Umbilical cord (tissue), 2 donors: Measurements from ENCODE around the gene NSUN6.

GRCh38 chr10:17115100-17115563 lies 14.5 kb downstream of the CUBN start:
- RAMPAGE, long total RNA, result no peak

DNA sequence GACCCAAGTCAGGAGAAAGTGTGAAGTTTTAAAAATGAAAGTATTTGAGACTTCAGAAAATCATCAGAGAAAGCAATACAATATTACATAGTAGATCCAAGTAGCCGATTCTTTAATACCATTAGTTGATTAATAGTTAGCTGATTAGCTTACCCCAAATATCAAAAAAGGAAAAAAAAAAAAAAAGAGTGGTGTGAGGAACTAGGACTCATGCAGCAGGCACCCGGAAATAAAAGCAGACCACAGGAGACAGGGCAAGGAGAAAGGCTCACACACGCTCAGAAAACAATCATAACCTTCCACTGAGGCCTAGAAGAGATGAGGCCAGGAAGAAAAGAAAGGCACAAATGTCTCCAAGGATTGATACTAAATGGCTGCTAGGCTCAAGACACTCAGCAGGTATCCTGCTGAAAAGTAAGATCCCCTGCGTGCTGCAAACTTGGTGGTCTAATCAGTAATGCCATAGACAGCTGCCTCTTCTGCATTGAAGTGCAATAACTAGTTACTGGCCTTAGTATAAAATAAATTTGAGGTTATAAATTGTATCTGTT lies 25.9 kb downstream of the TRDMT1 start:
- RAMPAGE, long total RNA, result no peak

GRCh38 chr10:17214687-17215695 lies 13.1 kb upstream of the VIM start:
- RAMPAGE, long total RNA, result no peak

GRCh38 chr10:17428167-17429138 lies 25.9 kb downstream of the ST8SIA6 start:
- RAMPAGE, long total RNA, result no peak

- RAMPAGE, long total RNA, result no peak
Observed at GRCh38 chr10:17472800-17473244, 18.4 kb upstream of the ST8SIA6 start.

DNA sequence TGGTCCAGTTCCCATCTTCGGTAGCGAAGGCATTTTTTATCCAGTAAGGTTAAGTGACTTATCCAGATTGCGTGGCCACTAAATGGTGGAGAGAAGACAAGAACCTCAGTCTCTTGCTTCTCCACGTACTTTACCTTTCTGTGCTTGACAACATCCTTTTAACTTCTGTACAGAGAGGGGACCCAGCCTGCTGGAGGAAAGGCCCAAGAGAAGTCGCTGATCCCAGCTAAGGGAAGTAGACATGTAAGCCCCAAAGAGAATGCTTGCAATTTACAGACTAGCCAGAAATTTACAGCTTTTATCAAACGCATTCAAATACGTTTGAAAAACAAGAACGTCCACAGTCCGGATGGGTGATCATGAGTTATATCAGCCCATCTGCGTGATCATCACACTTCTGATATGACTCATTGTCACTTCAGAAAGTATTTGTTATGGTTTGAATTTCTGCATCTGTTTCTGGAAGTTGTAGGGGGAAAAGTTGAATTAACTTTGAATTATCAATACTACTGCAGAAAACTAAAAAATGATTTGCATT lies 56.8 kb upstream of the ST8SIA6 start:
- RAMPAGE, long total RNA, result no peak

DNA sequence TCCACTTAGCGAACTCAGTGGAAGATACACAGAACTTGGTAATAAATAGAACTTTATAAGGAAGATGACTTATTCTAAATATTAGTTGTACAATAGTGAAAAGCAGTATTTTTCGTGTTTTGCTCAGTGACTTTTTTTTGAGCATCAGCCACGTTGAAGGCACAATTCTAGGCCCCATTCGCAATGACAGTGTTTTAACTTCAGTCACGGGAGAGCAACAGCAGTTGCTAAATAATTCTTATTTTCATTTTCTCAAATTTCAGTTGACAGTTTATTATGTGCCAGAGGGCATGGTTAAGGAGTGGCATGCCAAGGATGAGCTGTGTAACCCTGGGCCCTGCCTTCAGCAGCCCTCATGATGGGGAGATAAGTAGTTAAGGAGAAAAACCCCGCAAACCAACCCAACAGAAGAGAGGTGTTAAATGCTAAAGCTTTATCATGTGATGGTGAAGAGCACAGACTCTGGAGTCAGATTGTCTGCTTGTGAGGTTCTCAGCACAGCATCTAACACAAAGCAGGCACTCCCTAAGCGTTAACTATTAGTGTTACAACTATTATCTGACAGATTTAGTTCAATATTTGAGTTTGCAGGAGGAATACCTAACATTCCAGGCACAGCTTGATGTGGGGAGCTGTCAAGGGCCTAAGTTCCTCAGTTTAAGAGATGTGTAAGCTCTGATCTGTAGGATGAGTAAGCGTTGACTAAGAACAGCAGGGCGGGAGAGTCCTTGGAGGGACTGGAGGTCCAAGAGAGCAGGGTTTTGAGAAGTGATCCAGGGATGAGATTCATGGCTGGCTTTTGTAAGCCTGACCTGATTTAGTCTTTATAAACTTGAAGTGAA lies 29.6 kb downstream of the STAM start:
- RAMPAGE, long total RNA, result no peak

- RAMPAGE, long total RNA, result no peak
Observed at GRCh38 chr10:17771153-17771591, 19.2 kb downstream of the TMEM236 start.

DNA sequence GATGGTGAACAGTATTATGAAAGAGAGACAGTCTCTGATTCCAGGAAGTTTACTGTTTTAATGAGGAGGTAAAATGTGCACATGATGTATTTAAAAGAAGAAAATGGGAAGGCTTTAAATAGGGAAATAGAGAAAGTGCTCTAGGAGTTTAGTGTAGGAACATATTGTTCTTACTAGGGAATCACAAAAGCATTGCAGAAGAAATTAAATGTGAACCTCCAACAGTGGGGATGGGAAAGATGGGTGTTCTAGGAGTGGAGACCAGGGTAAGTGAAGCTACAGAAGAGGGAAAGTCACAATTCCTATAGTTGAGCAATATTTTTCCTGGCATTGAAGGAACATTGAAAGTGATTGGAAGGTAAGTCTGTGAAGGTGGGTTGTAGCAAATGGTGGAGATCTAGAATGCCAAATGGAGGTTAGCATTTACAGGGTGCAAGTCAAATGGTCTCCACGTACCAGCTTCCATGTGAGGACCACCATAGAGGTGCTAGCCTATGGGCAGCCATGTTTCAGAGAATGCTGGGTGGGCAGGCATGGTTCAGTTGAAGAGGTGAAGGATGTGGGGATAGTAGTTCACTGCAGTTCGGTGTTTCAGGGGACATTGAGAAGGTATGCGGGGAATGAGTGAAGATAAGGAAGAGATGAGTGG lies 36.2 kb downstream of the CACNB2 start:
- RAMPAGE, long total RNA, result no peak

GRCh38 chr10:18260247-18260962 lies 120.2 kb downstream of the CACNB2 start:
- RAMPAGE, long total RNA, result no peak

- RAMPAGE, long total RNA, result no peak
Observed at GRCh38 chr10:18445673-18446559, 205.5 kb downstream of the NSUN6 start.

DNA sequence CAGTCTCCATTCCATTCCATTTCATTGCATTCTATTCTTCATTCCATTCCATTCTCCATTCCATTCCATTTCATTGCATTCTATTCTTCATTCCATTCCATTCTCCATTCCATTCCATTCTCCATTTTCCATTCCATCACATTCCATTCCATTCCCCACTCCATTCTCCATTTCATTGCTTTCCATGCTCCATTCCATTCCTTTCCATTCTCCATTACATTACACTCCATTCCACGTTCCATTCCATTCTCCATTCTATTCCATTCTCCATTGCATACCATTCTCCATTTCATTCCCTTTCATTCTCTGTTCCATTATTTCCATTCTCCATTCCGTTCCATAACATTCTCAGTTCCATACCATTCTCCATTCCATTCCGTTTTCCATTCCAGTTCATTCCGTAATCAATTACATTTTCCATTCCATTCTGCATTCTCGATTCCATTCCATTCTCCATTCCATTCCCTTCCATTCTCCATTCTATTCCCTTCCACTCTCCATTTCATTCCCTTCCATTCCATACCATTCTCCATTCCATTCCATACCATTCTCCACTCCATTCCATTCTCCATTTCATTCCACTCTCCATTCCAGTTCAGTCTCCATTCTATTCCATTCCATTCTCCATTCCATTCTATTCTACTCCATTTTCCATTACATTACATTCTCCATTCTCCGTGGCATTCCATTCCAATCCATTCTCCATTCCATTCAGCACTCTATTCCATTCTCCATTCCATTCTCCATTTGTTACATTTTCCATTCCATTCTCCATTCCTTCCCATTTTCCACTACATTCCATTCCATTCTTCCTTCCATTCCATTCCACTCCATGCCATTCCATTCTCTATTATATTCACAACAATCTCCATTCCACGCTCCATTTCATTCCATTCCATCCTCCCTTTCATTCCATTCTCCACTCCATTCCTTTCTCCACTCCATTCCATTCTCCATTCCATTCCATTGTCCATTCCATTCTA lies 86.2 kb downstream of the NSUN6 start:
- RAMPAGE, long total RNA, result no peak

DNA sequence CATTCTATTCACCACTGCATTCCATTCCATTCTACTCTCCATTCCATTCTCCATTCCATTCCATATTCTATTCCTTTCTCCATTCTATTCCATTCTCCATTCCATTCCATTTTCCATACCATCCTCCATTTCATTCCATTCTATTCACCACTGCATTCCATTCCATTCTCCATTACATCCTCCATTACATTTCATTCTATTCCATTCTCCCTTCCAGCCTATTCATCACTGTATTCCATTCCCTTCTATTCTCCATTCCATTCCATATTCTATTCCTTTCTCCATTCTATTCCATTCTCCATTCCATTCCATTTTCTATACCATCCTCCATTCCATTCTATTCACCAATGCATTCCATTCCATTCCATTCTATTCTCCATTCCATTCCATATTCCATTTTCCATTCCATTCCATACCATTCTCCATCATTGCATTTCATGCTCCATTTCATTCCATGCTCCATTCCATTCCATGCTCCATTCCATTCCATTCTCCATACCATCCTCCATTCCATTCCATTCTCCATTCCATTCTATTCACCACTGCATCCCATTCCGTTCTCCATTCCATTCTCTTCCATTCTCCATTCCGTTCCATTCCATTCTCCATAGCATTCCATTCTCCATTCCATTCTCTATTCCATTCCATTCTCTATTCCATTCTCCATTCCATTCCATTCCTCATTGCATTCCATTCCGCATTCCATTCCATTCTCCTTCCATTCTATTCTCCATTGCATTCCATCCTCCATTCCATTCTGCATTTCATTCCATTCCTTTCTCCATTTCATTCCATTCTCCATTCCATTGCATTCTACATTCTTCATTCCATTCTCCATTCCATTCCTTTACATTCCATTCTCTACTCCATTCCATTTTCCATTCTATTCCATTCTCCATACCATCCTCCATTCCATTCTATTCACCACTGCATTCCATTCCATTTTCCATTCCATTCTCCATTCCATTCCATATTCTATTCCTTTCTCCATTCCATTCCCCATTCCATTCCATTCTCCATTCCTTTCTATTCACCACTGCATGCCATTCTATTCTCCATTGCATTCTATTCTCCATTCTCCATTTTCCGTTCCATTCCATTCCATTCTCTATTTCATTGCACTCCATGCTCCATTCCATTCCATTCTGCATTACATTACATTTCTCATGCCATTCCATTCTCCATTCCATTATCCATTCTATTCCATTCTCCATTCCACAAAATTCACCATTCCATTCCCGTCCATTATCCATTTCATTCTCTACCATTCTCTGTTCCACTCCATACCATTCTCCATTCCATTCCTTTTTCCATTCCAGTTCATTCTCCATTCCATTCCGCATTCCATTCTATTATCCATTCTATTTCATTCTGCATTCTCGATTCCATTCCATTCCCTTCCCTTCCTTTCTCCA lies 83.9 kb downstream of the NSUN6 start:
- RAMPAGE, long total RNA, result no peak

DNA sequence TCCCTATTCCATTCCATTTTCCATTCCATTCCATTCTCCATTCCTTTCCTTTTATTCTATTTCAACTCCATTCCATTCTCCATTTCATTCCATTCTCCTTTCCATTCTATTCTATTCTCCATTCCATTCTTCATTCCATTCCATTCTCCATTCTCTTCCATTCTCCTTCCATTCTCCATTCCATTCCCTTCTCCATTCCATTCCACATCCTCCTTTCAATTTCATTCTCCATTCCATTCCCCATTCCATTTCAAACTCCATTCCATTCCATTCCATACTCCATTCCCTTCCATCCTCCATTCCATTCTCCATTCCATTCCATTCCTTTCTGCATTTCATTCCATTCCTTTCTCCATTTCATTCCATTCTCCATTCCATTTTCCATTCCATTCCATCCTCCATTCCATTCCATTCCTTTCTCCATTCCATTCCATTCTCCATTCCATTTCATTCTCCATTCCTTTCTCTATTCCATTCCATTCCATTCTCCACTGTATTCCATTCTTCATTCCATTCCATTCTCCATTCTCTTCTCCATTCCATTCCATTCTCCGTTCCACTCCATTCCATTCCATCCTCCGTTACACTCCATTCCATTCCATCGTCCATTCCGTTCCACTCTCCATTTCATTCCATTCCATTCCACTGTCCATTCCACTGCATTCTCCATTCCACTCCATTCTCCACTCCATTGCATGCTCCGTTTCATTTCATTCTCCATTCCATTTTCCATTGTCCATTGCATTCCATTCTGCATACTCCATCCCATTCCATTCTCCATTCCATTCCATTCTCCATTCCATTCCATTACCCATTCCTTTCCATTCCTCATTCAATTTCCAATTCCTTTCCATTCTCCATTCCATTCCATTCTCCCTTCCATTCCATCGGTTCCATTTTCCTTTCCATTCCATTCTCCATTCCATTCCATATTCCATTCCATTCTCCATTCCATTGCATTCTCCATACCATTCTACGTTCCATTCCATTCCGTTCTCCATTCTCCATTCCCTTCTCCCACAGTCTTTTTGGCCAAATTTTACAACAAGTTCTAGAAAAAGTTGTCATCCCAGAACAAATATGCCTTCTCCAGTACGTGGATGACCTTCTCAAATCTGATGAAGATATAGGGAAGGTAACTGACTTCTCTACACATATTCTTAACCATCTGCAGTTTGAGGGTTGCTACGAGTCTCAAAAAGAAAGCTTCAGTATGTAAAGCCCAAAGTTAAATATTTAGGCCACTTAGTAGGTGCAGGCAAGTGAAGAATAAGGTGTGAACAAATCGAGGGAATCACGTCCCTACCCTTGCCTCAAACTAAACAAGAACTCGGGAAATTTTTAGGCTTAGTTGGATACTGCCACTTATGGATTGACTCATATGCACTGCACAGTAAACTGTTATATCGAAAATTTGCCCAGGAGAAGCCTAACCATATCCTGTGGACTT lies 78.3 kb downstream of the NSUN6 start:
- RAMPAGE, long total RNA, result no peak

DNA sequence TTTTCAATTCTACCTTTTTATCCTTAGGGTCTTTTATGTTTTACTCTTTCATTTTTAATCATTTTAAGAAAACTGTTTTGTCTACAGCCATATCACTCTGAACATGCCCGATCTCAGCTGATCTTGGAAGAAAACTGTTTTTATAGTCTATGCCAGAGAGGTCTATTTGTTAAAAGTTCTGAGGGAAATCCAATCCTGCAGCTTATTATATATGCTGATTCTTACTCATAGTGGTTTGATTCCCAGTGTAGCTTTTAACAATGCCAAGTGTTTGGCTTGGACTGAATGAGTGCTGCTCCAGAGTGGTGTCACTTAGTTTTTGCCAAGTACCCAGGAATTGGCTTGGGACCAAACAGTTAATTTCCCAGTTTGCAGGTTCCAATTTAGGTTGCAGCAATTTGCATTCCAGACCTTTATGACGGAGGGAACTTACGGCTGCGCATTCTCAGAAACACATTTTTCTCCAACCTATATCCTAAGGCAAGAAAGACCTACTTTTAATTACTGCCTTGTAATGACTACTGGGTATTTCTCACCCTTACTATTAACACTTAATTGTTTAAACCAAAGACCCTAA lies 32.4 kb downstream of the NSUN6 start:
- RAMPAGE, long total RNA, result no peak

DNA sequence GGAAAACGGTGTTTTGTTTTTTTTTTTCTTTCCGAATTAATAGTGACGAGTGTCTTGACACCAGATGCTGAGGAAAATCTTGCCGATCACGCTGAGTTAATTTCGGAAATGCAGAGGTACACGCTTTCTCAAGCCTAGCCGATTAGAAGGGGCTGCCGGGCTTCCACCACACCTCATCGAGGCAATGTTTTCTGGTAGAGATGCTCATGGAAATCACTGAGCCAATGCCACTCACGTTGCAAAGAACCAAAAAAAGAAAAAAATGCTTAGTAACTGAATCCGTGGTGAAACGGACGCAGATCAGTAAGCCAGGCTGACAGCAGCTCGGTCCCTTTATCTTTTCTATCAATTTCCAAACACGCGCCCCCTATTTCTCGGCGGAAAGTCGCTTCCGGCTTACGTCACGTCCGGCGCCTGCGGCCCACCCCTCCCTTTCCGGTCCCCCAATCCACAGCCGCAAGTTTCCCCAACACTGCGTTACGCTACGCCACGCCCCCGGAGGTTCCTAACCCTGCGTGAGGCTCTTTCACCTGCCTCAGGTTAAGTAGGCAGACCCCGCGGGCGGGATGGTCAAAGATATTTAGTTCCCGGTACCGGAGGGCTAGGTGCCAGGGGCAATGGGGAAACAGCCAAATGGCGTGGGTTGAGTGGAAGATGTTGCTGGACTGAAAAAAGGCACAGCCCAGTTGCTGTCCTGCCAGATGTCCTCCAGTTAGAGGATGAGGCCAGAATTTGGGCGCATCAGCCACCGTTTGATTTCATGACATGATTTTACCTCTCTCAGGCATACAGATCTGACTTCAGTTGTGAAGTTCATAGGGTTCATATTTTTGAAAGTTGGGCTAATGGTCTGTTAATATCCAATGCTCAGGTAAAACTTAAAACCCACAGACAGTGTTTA lies at the start of gene NSUN6:
Gene NSUN6 (minus strand): TSS at position 347 of the 901 bp plus-strand sequence.
- RAMPAGE, long total RNA, result start-site peak on the minus strand centred at position 373 of the sequence, 56 bp wide, 49 and 23 reads in 2 replicates

- RAMPAGE, long total RNA, result no peak
Observed at GRCh38 chr10:18658112-18658779, 985 bp upstream of the ARL5B start.

- RAMPAGE, long total RNA, result no peak
Observed at GRCh38 chr10:19030124-19030323, 18.6 kb upstream of the MALRD1 start.

DNA sequence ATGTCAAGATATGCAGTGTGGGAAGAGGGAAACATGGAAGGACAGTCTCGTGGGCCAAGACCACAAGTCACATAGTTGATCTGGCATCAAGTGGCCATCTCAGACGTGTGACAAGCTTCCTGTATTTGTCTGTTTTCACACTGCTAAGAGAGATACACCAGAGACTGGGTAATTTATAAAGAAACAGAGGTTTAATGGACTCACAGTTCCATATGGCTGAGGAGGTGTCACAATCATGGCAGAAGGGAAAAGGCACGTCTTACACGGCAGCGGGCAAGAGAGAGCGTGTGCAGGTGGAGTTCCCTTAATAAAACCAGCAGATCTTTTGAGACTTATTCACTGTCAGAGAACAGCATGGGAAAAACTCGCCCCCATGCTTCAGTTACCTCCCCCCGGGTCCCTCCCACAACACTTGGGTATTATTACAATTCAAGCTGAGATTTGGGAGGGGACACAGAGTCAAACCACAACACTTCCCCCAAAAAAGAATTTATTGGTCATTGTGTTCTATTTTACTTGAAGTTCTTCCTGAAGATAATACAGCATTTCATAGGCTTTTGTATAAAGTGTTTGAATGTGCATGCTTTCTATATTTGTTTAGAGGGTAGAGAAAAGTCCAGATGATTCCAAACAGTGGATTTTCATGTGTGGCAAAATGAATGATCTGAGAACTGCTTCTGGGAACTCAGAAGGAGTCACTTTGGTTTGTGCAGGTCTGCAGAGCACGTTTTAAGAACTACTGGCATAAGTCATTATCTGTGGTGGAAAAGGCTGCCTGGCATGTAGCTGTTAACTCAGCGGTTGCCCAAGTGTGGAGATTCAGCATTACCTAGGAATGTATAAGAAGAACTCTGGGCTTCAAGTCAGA lies 30.7 kb downstream of the PLXDC2 start:
- RAMPAGE, long total RNA, result no peak

DNA sequence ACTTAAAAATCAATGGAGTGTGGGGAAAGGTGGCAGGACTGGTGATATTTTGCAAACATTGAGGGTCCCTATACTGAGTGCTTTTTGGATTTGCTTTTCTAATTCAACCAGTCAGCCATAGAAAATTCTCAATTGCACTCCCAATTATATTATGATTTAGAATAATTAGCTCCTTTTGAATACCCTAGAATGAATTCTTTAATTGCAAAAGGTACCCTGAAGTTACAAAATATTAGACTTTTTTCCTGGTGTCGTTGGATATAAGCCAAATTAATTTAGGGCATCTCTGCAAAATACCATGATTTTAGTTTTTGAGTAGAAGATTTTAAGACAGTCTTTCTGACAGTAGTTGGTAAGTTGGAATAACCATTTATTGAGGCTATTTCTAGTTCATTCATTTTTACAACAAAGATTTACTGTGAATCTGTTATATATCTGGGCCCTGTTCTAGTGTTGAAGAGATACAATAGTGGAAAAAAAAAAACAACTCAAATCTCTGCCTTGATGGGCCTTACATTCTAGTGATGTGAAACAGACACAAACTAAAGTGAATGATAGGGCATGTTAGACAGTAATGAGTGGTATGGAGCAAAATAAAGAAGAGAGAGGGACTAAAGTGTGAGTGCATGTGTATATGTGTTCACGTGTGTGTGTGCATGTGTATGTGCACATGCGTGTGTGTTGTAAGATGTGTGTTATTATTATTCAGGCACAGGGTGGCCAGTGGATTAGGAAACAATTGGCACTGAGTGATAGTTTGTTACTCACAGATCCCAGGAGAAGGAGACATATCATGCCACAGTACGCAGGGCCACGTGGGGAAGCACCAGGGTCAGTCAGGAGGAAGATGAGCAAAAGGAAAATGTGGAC lies 89.5 kb downstream of the PLXDC2 start:
- RAMPAGE, long total RNA, result no peak